HEK293 (cell line): ENCODE measurements around a stretch of chr7.

DNA sequence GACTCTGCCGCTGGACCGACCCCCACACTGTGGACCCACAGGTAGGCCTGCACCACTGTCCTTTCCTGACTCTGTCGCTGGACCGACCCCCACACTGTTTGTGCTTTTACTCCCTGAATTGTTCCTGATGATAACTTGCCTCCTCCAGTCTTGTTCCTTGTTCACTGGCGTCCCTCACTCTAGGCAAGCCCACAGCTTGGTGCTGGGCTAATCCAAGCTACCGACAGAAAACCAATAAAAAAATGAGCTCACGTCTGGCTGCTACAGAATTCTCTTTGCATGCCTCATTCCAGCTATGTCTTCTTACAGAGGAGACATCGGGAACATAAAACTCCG is 494.3 kb downstream of the PTPRN2 start:
- PRO-cap, result no peak
- RRBS, 2 experiments, result no CpG with 5 or more reads among the region's 9 CpGs

GRCh38 chr7:158135428-158135828 is 452.2 kb downstream of the PTPRN2 start:
- PRO-cap, result no peak
- RRBS, 2 experiments, result no CpG with 5 or more reads among the region's 4 CpGs

DNA sequence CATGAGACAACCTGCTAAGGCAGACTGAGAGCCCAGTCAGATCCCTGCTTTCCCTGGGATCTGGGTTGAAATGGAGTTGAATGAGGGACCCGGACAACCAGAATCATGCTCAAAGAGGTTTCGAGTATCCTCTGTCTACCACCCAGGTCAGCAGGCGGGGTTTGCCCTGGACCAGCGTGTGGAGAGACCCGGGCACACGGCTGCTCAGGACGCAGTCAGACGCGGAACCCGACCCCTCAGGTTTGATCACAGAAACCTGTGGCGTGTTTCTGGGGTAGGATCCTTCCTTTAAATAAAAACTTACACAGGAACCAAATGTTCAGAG is 330.6 kb downstream of the PTPRN2 start:
- PRO-cap, result no peak
- RRBS, 2 experiments, result 16 to 36% methylated on average over 5 of the region's 11 CpGs

- PRO-cap, result no peak
- RRBS, 2 experiments, result no CpG with 5 or more reads among the region's 10 CpGs
Observed at GRCh38 chr7:158375989-158376351, 211.7 kb downstream of the PTPRN2 start.

- PRO-cap, result no peak
- RRBS, 2 experiments, result no CpG with 5 or more reads among the region's 10 CpGs
Observed at GRCh38 chr7:158396970-158397781, 190.4 kb downstream of the PTPRN2 start.

DNA sequence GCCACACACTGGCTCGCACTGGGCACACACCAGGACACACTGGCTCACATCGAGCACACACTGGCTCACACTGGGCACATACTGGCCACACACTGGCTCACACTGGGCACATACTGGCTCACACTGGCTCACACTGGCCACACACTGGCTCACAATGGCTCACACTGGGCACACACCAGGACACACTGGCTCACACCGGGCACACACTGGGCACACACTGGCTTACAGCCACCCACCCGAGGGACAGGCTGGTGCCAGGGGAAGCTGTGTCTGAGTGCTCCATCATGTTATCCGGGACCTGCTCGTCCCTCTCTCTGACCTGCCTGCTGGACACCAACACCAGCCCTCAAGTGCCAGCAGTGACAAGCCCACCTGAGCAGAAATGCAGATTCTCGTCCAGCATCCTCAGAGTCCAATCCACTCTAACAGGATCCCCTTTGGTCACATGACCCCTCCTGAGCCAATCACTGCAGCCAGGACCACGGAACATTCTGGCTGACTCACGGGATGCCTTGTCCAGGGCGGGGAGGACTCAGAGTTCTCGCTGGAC is 155.9 kb downstream of the PTPRN2 start:
- PRO-cap, result no peak
- RRBS, 2 experiments, result 87 to 94% methylated on average over 2 of the region's 11 CpGs

DNA sequence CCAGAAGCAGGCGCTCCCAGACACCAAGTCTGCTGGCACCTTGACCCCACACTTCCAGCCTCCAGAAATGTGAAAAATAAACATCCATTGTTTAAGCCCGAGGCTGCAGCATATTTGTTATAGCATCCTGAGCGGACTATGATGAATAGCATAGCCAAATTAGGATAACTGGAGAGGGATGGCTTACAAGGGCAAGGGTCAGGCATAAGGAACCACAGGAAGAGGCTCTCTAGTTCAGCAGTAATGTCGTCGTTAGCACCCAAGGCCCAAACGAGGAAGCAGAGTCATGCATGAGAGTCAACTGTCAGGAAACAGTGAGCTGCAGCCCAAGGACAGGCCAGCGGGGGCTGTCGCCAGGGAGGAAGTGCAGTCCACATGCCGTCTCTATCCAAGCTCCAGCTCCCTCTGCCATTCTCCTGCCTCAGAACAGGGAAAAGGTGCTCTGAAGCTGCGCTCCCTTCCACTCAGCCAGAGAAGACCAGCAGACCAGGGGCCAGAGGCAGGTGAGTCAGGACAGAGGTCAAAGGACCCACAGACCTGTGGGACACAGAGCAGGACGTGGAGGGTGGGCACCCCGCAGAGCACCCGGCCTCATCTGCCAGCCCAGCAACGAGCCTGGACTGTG is 50.4 kb downstream of the PTPRN2 start:
- PRO-cap, result no peak
- RRBS, 2 experiments, result no CpG with 5 or more reads among the region's 14 CpGs

DNA sequence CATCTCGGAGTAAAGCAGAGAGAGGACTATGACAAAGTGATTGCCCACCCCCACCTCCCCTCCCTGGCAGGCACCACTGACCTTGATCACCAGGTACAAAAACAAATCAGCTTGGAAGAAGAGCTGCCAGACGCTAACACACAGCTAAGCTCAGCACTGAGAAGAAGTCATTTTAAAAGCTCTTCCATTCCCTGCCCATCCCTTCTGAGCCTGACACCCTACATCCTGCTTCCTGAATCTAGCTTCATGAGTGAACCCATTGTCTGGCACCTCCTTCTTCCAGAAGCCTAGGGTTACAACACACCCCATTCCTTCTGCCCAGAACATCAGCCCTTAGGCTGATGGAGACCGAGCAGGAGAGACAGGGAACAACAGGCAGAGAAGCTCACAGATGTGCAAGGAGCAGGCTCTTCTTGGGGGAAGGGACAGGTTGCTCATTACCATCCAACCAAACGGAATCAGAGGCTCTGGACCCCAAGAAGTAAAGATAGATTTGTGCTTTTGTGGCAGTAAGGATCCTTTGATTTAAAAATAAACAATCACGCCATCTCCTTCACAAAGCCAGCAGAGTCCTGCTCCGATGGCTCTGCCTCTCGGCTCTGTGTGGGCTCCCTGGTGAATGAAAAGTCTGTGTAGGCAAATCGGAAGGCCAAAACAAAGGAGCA is 4.1 kb downstream of the PTPRN2 start:
- PRO-cap, result no peak
- RRBS, 2 experiments, result no CpG with 5 or more reads among the region's 8 CpGs

DNA sequence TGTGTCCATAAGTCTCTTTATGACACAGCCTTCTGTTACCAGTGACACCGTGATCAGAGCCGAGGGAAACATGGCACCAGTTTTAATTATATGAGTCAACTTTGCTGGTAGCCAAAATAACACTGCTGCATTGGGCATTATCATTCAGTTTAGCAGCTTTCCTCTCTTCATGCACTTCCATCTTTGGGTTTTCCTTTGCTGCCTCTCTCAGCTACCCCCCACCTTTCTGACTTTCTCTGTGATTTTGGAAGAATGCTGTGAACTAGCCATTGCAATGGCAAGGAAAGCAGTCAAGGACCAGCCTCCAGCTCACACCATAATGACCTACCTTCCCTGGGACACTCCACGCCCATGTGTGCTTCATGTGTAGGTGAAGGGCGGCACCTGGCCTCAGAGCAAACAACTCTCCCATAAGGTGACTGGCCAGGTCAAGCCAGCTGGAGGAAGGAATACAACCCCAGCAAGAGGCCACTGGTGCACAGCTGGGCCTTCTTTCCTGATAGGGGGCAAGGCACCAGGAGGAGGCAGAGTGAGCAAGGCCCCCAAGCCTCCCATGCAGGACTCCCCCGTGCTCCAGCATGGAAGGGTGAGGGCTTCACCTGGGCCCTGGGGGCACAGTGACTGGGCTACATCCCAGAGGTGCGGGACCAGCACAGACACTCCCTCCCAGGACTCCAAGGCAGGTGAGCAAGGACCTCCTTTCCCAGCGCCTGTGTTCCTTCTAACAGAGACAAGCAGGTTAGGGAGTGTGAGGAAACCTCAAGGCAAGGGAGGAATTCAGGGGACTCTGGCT is 2.0 kb downstream of the PTPRN2 start:
- PRO-cap, result no peak
- RRBS, 2 experiments, result no CpG with 5 or more reads among the region's 7 CpGs

- PRO-cap, result no peak
- RRBS, 2 experiments, result no CpG with 5 or more reads among the region's 2 CpGs
Observed at GRCh38 chr7:158816972-158817326, 12.4 kb downstream of the ESYT2 start.

GRCh38 chr7:158818180-158819319 is 10.8 kb downstream of the ESYT2 start:
- PRO-cap, result unidirectional peak, plus-strand start at chr7:158818520
- RRBS, 2 experiments, result no CpG with 5 or more reads among the region's 15 CpGs

DNA sequence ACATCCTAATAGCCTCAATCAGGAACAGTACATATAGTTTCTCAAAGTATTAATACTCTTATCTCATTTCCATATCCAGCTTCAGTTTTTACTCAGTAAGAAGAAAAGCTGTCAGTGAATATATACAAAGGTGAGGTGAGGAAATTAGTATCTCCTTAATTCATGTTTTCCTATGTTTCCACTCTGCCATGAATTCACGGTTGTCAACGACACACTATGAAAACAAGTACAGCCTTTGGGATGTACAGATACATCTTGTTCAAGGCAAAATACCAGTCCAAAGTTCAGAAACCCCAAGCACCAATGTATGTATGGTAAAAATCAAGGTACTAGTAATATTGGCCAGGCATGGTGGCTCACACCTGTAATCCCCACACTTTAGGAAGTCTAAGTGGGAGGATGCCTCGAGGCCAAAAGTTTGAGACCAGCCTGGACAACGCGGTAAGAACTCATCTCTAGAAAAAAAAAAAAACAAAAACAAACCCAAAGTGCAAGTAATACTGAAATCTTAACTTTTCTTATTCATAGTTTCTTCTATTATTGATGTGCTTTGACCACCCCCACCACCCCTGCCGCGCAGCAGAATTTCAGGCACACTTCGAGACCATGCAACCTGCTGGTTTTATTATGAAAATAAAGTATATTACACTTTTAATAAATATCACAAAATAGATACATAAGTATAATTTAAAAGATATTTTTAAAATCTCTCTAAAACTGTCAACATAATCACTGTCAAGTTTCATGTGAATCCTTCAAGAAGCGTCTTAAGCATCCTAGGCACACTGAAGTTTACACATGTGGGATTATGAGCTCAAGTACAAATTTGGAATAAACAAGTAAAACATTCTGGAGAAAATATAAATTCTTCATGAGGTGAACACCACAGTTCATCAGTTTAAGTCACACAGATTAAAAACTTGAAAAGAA is 3.5 kb downstream of the ESYT2 start:
- PRO-cap, result no peak
- RRBS, 2 experiments, result no CpG with 5 or more reads among the region's 9 CpGs

GRCh38 chr7:158828777-158829091 is 575 bp downstream of the ESYT2 start:
- PRO-cap, result no peak
- RRBS, 2 experiments, result under 1 to 1% methylated on average over 14 of the region's 25 CpGs

DNA sequence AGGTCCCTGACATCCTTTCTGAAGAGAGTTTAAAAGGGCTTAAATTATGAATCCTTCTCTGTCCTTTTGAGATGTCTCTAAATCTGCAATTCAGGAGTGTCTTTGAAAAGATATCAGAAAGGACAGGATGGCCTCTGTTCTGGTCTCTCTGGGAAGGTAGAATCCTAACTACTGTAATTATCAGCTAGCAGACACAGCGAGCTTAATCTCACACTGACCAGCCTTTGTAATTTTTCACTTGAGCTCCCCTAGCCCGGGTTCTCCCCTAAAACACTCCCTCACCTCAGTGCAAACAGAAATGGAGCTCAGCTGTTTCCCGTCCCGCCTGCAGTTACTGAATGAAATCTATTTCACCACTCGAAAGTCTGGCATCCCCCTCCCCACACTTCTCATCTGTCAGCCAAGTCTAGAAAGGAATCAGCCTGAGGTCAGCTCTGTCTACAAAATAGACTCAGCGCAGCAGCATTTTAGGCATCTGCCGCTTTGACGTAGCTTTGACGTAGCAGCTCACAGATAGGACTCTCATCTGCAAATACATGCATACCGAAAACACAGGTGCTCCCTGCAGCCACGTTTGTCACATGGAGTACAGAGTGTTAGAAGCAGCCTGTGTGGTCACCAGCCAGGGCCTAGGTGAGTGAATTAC is 4.9 kb downstream of the DYNC2I1 start:
- PRO-cap, result no peak
- RRBS, 2 experiments, result no CpG with 5 or more reads among the region's 11 CpGs

GRCh38 chr7:158955526-158956322 is 99.4 kb downstream of the DYNC2I1 start:
- PRO-cap, result no peak
- RRBS, 2 experiments, result no CpG with 5 or more reads among the region's 25 CpGs

GRCh38 chr7:158976468-158976775 is 120.1 kb downstream of the DYNC2I1 start:
- PRO-cap, result unidirectional peak, plus-strand start at chr7:158976705
- RRBS, 2 experiments, result no CpG with 5 or more reads among the region's 5 CpGs

DNA sequence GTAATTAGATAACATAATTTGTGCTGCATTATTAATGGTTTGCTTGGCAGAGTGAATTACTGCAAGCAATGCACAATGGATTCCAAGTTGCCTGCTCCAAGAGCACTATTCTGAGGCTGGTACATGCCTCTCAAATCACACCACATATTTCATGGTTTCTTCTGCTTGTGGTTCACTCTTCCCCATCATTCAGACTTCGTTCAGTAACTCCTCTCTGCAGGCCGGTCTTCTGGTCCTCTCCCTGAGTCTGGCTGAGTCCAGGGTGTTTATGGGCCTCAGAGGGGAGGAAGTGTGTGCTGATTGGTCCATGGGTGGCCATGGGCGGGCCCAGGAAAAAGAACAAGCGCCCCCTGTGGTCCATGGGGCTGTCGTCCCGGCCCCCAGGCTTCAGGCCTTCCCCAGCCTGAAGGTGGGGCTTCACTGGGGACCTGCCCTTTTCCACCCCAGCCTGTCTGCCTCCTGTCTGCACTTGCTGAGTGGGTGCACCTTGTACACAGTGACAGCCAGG is 123.8 kb downstream of the VIPR2 start:
- PRO-cap, result no peak
- RRBS, 2 experiments, result no CpG with 5 or more reads among the region's 6 CpGs

GRCh38 chr7:159098780-159099160 is 45.9 kb downstream of the VIPR2 start:
- PRO-cap, result no peak
- RRBS, 2 experiments, result 90% methylated on average over 4 of the region's 13 CpGs

GRCh38 chr7:159141513-159142145 is 3.0 kb downstream of the VIPR2 start:
- PRO-cap, result no peak
- RRBS, 2 experiments, result 57 to 90% methylated on average over 2 of the region's 9 CpGs

DNA sequence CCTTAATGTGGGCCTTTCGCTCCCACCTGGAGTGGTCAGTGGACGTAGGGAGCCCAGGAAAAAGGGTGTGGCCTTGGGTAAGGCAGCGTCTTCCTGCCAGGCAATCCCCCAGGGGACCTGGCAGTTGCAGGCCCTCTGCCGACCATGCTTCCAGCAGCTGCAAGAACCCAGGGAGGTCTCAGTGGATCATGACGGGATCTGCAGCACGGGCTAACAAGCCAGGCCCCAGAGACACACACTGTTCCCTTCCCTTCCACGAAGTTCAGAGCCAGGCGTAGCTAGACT is 48.0 kb upstream of the VIPR2 start:
- PRO-cap, result no peak
- RRBS, 2 experiments, result no CpG with 5 or more reads among the region's 8 CpGs